ENCODE measurements around the gene SYNPO.

- PRO-cap = no peak
Observed at GRCh38 chr5:150487038-150487320, 21.0 kb upstream of the NDST1 start.

DNA sequence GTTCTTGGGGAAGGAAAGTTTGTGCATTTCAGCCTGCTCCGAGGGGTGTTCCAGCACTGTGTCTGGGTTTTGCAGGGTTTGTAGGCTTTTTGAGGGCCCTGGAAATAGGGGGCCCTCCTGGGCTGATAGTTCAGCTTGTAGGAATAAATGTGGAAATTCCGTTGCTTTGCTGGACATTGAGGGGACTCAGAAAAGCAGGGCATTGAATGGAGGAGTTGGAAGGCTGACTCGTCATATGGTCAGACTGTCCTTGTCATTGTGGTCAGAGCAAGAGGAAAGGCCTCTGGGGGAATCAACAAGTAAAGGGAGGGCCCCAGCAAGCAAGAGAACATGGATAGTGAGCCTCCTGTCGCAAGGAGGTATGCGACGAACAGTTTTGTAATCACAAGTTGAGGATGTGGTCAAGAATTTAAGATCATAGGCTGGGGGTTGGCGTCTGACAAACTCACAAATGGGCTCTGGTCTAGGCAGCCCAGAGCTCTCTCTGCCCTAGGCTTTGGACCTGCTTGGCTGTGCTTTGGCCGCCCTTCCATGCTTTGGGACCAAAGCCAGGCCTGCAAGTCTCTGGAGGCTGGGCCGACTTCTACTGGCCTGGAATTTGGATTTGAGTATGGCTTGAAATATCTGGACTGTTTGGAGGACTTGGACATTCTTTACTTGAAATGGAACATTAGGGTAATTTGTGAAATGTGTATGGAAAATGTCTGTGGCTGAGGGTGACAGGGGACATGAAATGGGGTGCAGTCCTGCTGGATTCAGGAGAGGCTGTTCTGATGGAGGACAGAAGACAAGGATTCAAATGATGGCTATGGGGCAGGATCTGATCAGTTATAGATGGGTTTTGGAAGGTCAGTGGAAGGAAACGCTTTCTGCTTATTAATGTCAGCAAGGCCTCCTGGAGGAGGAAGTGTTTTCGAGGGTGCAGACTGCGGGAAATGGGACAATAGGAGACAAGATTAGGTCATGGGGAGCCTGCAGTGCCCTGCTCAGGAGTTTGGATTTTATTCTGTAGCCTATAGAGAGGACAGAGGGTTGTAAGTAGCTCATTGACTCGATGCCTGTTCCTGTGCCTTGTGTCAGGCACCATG, 19.2 kb upstream of the NDST1 start:
- PRO-cap = no peak

GRCh38 chr5:150512295-150512954, 4.5 kb downstream of the NDST1 start:
- PRO-cap = no peak

GRCh38 chr5:150538048-150538720, 30.3 kb downstream of the NDST1 start:
- PRO-cap = no peak

DNA sequence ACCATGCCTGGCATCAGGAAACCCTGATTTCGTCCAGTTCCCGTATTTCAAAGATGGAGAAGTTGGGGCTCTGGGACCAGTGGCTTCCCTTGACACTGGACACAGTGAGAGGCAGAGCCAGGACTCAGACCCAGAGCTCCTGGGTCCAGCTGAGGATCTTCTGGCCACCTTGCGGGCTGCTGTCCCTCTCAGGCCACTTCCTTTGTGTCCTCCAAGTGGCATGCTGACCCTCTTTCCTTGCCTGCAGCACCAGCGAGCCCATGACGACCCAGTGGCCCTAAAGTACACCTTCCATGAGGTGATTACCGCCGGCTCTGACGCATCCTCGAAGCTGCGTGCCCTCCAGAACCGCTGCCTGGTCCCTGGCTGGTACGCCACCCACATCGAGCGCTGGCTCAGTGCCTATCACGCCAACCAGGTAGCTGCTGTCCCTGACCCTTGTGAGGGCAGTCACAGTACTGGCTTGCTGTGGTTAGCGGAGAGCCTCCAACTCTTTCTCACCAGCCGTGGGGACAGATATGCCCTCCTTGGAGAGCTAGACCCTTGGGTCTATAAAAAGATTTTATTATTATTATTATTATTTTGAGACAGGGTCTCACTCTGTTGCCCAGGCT, 40.1 kb downstream of the NDST1 start:
- PRO-cap = no peak

DNA sequence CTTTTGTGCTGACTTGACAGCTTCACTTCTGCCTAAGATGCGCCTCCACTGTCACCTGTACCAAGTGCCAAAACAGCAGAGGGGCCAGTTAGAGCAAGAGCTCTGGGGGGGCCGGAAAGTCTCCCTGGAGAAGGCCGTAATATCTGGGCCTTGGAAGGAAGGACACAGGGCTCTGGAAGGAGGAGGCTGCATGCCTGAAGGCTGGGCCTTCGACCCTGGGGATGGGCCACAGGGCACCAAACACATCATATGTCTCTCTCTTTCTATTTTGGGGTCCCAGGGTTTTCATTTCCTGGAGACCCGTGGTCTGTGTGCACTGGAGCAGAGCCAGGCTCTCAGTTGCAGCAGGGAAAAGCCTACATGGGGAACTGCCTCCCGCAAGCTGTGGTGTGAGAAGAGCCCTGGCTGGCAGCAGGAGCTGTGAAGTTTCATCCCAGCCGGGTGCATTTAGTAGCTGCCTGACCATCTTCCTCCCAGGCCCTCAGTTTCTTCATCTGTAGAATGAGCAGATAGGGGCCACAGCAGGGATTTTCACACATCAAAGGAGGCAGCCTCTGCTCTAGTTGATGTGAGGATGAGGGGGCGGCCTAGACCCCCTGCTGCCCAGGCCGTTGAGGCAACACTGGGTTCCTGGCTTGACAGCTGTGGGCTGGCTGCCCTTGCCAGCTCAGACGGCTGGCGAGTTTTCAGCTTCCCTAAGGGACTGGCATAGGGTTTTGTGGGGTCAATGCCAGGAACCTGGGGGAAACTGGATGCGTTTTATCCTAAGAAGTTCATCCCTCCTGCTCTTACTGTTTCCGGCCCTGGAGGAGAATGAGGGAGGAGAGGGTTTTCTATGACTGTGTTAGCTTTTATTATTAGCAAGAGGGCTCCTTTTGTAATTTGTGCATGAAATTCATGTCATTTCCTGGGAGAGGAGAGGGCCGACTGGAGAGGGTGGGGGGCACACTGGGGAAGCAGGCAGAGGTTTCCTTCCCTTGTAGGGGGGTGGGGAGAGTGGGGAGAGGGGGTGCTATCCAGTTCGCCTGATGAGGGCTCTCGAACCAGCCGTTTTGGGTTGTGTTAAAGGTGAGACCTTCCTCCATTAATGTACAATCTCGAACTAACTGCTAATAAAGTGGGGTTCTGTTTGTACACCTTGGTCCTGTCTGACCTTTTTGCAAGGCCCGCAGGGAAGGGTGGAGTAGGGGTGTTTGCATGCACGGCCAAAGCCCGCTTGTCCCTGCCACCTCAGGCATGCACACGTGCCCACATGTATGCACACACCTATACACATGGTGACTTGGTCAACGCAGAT, 49.6 kb downstream of the NDST1 start:
- PRO-cap = no peak

- PRO-cap = no peak
Observed at GRCh38 chr5:150593097-150593373, 47.4 kb upstream of the SYNPO start.

DNA sequence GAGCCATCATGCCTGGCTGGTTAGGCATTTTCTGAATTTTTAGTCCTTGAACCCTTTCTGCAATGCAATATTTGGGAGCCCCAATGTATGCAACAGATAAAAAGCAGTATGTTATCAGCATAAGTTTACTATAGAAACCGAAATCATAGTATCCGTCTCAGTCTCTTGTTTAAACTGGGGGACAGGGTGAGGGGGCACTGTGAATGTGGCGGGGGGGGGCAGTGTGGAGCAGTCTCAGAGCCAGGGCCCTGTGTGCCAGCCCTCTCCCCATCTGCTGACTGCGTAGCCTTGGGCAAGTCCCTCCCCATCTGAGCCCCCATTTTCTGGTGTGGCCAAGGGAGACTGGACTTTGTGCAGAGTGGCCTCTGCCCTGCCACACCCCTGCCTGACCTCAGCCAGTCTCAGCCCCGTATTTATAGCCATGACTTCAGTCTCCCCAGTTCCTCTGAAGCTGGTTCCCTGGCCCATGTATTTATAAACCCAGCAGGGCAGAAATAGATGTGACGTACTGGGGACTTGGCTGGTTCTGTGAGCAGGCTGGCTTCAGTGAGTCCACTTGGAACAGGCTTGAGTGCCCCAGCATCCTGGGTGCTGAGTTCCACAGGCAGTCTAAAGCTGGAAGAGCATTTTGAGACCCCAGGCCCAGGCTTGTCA, 30.8 kb upstream of the SYNPO start:
- PRO-cap = no peak

- PRO-cap = no peak
Observed at GRCh38 chr5:150639900-150640126, 647 bp upstream of the SYNPO start.

DNA sequence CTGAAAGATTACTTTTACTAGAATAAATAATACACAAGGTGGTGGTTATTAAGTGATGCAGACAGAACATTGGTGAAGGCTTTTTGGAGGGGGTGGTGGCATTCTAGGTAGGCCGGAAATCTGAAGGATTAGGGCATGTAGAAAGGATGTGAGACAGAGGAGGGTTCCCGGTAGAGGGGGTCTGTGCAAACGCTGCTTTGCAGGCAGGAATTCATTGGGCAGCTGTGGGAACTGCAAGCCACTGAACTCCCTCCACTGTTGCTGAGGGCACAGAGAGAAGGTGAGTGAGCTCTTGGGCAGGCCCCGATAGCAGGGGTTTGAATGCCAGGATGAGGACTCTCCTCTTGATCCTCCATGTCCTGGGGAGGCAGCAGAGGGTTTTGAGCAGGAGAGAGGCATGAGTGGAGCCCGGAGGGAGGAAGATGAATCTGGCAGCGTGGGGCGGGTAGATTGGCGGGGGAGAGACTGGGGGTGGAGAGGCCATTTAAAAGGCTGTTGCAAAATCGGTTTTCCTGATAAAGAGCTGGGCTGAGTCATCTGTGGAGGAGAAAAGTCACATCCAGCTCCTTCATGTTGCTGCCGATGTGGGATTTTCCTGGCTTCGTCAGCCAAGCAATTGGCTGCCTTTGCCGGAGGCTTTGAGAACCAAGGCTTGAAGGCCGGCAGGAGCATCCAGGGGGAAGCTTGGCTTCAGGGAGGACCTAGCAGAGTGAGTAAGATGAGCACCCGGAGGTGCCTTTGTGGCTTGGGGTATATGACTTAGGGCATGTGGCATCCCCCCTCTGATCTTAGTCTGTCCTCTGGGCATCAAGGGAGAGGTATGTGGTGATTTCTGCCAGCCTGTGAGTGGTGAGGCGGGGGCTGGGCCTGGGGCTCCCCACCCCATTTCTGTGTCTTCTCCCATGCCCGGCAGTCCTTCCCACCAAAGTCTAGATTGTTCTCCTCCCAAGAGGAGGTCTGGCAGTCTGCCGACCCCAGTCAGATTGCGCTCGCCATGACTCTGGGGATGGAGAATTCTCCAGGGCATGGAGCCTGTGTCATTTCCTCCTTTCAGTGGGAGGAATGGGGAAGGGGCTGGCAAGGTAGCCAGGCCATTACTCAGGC, at the start of gene SYNPO:
Gene SYNPO (plus strand): TSS at position 515 of the 1,104 bp plus-strand sequence.
- PRO-cap = no peak

DNA sequence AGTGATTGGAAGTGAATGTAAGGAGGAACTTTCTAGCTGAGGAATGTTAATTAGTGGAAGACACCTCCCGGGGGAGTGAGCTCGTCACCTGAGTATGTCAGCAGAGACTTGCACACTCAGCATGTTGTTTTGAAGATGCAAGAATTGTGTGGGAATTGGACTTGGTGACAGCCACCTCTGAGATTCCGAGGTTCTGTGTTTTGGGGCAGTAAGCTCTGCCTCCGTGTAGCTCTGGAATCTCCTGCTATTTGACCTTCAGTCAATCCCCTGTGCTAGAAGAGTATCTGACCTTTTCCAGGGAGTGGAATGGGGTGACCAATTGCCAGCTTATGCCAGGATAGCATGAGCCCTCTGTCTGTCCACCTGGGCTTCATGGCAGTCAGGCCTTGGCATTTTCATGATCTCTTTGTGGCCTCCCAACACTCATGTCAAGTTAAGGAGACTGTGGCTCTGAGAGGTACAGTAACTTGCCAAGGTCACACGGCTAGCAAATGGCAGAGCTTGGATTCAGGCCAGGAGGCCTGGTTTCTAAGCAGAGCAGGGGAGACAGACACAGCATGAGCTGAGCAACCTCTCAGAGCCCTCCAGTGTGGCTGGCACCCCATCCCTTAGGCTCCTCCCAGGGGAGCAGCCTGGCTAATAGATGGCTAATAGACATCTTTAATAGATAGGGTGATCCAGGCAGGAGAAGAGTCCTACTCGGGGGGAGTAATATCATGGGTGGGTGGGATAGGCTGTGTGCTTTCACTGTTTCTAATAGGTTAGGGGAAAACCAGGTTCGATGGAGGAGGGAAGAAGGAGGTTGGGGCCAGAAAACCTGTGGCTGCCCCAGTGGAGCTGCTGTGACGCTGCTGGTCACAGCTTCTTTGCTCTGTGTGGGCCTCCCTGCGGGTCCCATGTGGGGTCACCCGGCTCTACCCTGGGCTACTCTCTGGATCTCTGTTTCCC, 4.0 kb downstream of the SYNPO start:
- PRO-cap = no peak

DNA sequence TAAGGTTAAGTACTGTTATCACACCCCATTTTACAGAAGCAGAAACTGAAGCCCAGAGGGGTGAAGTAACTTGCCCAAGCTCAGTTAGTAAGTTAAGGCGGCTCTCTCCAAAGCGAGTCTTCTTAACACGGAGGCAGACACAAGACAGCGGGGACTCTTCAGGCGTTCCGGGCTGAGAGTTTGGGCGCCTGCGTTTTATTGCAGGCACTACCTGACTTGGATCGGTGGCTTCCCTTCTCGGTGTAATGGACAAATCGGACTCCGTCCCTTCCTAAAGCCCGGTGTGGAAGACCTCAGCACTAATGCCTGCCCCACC, 5.0 kb upstream of the MYOZ3 start:
- PRO-cap = no peak

GRCh38 chr5:150671124-150671915, 10.3 kb downstream of the MYOZ3 start:
- PRO-cap = bidirectional peak, plus-strand start at chr5:150671601, minus-strand start at chr5:150671593

GRCh38 chr5:150700271-150700901, 476 bp downstream of the RBM22 start:
- PRO-cap = no peak

- PRO-cap = no peak
Observed at GRCh38 chr5:151022590-151023253, 2.3 kb downstream of the GPX3 start.

DNA sequence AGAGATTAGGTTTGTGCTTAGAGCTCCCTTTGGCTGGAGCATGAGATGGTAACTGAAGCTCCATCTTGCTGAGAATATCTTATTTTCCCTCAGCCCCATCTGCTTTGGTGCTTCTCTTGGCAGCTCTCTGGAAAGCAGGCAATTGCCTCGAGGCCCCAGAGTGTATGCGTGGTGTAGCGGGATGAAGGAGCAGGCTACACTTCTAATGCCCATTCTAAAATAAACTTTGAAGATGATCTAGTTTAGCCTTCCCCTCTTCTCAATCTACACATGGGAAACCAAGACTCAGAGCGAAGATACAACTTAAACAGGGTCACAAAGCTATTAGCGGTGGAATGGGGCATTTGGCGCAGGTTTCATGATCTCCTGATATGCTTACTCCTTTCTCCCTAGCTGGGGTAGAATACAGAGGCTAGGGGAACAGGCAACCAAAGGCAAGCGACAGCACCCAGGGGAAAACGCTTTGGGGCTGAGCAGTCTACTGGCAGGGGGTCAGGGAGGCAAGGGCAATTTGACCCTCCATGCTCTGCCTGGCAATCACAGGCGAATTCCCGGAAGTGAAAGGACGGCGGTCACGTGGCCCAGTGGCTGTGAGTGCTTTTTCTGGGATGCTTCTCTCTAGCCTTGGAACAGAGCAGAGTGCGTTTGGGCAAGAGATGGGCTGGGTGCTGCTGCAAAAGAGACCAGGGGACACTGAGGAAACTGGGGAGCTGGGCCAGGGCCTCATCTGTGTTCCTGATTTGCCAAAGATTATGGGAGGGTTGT, 5.5 kb downstream of the GPX3 start:
- PRO-cap = no peak

GRCh38 chr5:151028281-151029200, 8.2 kb downstream of the GPX3 start:
- PRO-cap = no peak

- PRO-cap = no peak
Observed at GRCh38 chr5:151058763-151059300, 22.0 kb downstream of the TNIP1 start.

- PRO-cap = no peak
Observed at GRCh38 chr5:151150284-151151309, 7.0 kb downstream of the ANXA6 start.

DNA sequence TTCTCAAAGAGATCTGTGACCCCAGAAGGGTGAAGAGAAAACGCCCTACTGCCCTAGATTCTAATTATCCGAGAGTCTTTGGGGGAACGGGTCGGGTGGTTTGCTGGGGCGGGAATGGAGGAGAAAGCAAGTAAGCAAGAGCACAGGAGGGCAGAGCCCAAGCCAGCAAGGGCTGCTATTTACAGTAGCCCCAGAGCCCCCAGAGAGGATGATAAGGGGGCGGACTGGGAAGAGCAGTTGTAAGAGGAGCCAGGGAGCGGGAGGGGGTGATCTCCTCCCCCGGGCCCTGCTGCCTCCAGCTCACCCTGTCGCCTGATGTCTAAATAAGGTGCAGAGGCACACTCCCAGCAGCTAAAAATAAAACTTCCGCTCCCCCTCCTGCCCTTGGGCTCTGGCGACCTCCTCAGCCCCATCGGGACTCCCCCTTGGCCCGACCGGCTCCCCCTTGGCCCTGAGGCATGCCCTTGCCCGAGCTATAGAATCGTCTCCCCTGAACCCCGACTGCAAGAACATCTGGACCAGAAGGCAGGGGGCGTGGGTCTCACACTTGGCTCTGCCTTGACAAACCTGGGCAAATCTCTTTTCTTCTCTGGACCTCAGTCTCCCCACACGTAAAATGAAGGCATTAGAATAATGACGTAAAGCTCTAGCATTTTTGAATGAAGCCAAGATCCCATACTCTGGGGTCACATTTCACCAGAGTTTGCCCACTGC, 14.5 kb upstream of the CCDC69 start:
- PRO-cap = no peak

Measured in ReNcell CX (cell line).